Sciatic nerve (tissue), 1 donor: ENCODE measurements around a stretch of chr1.

DNA sequence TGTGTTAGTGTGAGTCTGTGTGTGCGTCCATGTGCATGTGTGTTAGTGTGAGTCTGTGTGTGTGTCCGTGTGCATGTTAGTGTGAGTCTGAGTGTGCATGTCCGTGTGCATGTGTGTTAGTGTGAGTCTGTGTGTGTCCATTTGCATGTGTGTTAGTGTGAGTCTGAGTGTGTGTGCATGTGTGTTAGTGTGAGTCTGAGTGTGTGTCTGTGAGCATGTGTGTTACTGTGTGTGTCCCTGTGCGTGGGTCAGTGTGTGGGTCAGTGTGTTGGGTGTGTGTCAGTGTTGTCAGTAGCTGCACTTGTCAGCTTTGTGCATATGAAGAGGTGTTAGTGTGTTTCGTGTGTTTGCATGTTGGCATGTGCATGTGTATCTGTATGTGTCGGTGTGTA is 76.4 kb upstream of the ACTRT2 start:
- PRO-cap = no peak

DNA sequence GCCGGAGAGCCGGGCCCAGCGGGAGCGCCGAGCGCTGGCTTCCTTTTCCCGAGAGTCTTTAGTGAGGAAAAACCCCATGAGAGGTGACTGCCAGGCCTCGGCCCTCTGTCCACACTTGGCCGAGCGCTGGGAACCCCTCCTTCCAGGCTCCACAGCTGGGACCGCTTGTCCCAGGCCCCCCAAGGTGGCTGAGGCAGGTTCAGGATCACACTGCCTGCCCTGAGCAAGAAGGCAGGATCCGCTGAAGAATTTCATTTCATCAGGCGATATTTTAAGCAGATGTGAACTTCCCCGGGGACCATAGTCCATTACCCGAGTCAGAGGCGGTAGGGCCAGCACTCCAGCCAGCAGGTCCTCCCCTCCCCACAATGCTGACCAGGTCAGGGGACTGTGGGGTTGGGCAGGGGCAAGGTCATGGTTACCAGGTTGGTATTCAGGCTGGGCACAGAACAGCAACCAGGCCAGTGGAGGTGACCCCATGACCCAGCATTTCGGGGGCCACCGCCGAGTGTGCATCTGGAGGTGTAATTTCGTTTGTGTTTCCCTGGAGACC is 2.4 kb downstream of the PRDM16 start:
- PRO-cap = no peak

GRCh38 chr1:3132260-3132459 is 63.2 kb downstream of the PRDM16 start:
- PRO-cap = unidirectional peak, plus-strand start at chr1:3132315

- PRO-cap = no peak
These were observed 127.6 kb downstream of the PRDM16 start for GRCh38 chr1:3196524-3197083.

GRCh38 chr1:3240553-3241519 is 171.8 kb downstream of the PRDM16 start:
- PRO-cap = bidirectional peak, plus-strand start at chr1:3241154, minus-strand start at chr1:3241122

GRCh38 chr1:3313525-3314048 is 140.9 kb upstream of the ARHGEF16 start:
- PRO-cap = no peak

DNA sequence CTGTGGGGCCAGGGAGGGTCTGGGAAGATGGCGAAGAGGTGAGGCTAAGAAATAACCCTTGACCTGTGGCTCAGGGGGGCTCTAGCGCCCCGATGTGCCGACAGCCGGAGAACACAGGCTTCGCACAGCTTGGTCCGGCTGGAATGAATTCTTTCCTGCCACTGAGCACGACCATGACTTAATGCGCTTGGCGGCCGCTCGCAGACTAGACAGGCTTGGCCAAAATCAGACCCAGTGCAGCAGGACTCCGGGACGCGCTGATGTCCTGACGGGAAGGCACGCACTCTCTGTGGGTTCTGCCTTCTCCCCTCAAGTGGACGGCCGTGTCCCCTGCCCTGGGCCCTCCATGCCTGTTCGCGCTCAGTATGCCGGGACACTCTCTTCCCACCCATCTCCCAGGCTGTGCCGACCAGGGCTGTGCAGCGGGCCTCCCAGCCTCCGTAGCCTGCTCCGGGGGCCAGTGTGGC is 88.4 kb upstream of the ARHGEF16 start:
- PRO-cap = no peak

GRCh38 chr1:3458148-3458842 is 3.8 kb downstream of the ARHGEF16 start:
- PRO-cap = no peak

- PRO-cap = bidirectional peak, plus-strand start at chr1:3747475, minus-strand start at chr1:3747375
These were observed 5.1 kb upstream of the CCDC27 start for GRCh38 chr1:3747004-3747708.

- PRO-cap = no peak
These were observed 1.1 kb upstream of the SMIM1 start for GRCh38 chr1:3771346-3771940.

DNA sequence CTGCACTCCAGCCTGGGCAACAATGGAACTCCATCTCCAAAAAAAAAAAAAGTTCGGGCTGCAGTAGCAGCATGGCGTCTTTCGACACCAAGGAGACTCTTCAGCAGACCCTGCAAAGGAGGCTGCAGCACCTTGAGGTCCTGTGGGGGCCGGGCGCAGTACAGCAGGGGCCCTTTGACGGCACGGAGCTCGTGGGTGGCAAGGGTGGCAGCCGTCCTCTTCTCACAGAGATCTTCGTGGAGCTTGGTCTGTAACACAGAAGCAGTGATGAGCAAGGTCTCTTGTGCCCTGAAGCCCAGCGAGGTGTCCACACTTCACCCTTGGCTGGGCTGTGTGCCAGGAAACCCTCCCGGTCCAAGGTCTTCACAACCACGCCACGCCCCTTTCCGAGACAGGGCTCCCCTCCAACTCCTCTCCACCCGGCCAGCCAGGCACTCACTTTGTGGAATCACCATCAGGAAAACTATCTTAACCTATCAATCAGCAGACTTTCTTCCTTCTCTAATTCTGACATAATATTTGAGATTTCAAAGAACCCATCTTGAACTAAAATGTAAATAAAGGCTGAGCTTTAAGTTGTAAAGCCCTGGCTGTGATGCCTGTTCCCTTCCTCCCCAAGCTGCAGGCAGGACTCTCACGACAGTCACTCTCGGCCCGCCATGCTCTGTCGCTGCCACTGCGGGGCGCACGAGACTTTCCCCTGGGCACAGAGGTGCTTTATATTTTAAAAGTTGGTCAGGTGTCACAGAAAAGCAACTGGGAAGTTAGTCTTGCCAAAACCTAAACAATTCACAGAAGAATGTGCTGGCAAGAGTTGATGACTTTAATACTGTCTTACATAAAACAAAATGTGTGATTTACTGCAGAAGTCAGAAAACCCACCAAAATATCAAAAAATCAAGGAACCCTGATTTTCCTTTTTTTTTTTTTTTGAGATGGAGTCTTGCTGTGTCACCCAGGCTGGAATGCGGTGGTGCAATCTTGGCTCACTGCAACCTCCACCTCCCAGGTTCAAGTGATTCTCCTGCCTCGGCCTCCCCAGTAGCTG is 11.0 kb downstream of the LRRC47 start:
- PRO-cap = no peak

DNA sequence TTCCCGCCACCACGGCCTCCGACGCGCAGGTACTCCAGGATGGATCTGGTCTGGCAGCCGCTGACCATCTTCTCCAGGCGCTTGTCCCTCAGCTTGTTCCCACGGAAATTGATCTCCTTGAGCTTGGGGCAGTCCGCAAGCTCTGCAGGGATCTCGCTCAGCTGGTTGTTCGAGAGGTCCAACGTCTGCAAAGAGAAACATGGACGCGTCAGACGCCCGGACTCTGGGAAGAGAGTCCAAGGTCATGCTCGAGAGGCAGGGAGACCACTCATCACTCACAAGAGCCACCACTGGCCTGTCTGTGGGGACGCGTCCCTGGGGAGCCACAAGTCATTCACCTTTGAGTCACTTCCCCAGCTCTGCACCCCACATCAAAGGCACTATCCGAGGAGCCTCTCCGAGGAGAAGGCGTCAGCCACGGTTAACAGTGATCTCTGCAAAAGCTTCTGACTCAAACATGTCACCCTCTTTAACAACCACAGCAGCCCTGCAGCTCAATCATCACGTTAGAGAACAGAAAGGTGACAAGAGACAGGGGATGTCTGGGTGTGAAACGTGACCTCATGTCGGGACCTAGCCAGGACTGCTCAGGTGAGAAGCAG is 9.1 kb downstream of the LRRC47 start:
- PRO-cap = no peak

- PRO-cap = no peak
These were observed 26.1 kb downstream of the CEP104 start for GRCh38 chr1:3830954-3831327.

- PRO-cap = no peak
These were observed 127.5 kb upstream of the C1orf174 start for GRCh38 chr1:4027538-4027961.

GRCh38 chr1:4622816-4623201 is 31.6 kb upstream of the AJAP1 start:
- PRO-cap = unidirectional peak, minus-strand start at chr1:4623030

DNA sequence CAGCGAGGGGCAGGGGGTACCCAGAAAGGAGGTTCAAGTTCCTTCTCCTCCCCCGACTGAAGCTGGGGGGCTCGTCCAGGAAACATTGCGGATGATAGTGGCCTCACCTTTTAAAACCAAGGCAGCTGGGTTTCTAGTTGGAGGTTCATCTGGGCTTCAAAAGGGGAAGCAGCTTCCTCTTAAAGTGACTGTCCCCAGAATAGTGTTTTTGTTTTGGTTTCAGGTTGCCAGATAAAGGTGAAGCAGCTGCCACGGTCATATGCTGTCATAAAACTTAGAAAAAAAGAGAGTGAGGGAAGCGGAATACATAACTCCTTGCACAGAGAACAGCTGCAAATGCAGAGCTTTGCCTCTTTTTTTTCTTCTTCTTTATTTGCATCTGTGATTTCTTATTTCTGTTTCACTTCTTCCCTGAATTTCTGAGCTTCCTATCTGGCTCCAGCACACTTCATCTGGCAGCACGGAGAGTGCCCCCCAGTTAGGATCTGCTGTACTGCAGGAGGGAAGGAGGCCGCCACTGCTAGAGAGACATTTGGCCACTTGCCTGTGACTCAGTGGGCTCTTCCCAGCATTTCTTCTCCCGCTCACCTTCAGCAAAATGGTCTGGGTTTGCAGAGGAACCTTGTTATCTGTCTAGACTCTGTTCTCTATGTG is 142.1 kb downstream of the AJAP1 start:
- PRO-cap = no peak

DNA sequence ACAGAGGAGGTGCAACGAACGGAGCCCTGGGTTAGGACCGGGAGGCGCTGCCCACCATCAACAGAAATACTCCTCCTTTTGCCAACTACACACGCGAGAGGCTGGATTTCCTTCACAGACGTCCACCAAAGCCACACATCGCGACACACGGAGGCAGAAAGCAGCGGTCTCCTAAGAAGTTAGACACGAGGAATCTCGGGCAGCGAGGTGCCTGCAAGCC is 965 bp downstream of the NPHP4 start:
- PRO-cap = no peak

DNA sequence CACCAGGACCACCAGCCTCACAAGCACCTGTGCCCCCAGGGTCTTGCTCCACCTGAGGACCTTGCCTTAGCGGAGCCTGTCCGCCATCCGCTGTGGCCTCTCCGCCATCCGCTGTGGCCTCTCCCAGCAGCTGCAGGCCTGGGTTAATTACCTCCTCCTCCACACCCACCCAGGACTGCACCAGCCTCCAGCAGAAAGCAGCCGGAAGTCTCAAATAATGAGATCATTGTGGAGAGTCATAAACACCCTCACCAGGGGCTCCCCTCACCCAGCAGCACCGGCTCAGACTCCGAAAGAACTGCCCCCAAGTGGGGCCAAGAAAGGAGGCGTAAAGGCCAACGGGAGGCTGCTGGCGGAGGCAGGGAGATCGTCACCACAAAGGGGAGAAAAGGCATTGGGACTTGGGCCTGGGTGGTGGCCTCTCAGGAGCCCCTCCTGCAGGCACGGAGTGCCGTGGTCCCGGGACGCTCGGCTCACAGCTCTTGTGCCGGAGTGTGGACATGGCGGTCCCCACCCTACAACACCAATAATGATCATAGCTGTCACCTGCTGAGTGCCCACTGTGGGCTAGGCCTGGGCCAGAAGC is 10.7 kb upstream of the GPR153 start:
- PRO-cap = no peak

GRCh38 chr1:6281103-6281593 is 20.2 kb upstream of the GPR153 start:
- PRO-cap = unidirectional peak, minus-strand start at chr1:6281236

- PRO-cap = unidirectional peak, minus-strand start at chr1:6385797
These were observed 7.9 kb downstream of the ACOT7 start for GRCh38 chr1:6385336-6386339.